Tongue (tissue), 2 donors: ENCODE measurements around the genes ZNF860 and CMTM8.

DNA sequence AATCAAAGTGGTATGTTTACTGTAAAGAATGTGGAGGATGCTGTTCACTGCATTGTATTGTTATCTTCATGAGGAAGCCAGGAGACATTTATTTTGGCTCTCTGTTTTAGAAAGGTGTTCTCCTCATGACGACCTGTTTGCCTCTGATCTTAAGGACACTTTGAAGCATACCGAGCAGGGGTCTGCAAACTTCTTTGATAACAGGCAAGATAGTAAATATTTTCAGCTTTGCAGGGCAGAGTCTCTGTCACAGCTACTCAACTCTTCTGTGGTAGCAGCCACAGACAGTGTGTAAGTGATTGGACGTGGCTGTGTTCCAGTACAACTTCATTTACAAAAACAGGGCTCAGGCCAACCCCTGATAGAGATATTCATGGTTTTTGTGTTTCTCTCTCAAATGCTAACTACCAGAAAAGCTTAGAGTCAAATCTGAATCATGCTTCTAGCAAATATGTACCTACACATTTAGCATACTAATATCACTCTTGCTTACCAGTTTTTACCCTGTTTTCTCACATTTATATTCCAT is 51.5 kb downstream of the TGFBR2 start:
- RAMPAGE, long total RNA: no peak

- RAMPAGE, long total RNA: no peak
Measured at GRCh38 chr3:30668023-30668801, 61.8 kb downstream of the TGFBR2 start.

- RAMPAGE, long total RNA: no peak
Measured at GRCh38 chr3:30668802-30669857, 62.7 kb downstream of the TGFBR2 start.

GRCh38 chr3:31232328-31233222 is 300.1 kb upstream of the STT3B start:
- RAMPAGE, long total RNA: no peak

- RAMPAGE, long total RNA: no peak
Measured at GRCh38 chr3:31917429-31917856, 63.6 kb downstream of the OSBPL10 start.

DNA sequence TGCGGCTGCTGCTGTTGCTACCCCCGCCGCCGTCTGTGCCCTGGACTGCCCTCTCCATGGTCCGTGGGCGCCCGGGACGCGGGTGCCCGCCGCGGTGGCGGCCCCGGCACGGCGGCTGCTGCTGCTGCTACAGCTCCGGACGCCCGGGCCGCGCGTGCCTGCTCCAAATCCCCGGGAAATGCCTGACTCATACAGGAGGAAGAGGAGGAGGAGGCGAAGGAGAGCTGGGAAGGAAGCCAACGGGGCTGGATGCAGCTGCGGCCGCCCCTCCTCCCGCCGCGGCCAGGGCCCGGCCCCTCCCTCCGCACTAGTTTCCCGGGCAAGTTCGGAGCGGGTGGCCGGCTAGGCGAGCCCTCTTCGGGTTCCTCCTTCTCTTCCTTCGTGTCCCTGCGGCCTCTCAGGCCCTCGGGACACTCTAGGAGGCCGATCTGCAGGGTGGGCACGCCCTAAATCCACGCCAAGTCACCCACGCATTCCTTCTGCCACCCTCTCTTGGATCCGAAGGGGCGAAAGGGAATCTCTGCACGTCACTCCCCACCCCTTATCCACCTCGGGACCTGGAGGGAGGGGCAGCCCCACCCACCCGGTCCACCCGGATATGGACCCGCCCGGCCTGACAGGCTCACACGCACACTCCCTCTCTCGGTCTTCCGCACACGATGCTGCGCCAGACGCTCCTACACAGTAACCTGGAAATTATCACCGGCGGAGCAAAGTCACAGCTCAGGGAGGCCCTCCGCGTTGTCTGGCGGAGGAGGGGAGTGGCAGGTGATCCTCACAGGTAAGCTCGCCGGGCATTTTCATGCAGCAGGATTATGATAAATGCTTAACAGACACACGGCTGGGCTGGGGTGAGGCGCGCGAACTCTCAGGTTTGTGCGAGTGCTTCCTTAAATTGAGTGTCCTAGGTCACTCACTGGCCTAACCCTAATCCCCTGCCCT is at the start of gene ZNF860:
ZNF860 (plus strand) TSS at position 629 of the 942 bp plus-strand sequence.
- RAMPAGE, long total RNA: start-site peak on the plus strand centred at position 655 of the sequence, 30 bp wide, 12 and 7 reads in 2 replicates

GRCh38 chr3:32077059-32077915 is 29.1 kb upstream of the GPD1L start:
- RAMPAGE, long total RNA: no peak

- RAMPAGE, long total RNA: no peak
Measured at GRCh38 chr3:32120418-32120756, 14.0 kb downstream of the GPD1L start.

GRCh38 chr3:32126727-32127115 is 20.3 kb downstream of the GPD1L start:
- RAMPAGE, long total RNA: no peak

GRCh38 chr3:32185910-32186533 is 52.5 kb upstream of the CMTM8 start:
- RAMPAGE, long total RNA: no peak

- RAMPAGE, long total RNA: no peak
Measured at GRCh38 chr3:32238428-32239211, at the start of gene CMTM8. Gene CMTM8 (plus strand): TSS chr3:32238680.

GRCh38 chr3:32324321-32324812 is 67.3 kb upstream of the CMTM7 start:
- RAMPAGE, long total RNA: no peak

- RAMPAGE, long total RNA: no peak
Measured at GRCh38 chr3:32371251-32371976, 20.2 kb upstream of the CMTM7 start.

DNA sequence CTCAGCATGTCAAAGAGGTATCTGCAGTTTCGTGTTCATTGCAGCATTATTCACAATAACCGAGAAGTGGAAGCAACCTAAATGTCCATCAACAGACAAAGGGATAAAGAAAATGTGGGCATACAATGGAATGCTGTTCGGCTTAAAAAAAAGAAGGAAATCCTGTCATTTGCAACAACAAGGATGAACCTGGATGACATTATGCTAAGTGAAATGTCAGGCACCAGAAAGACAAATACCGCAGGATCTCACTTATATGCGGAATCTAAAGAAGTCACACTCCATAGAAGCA is 11.6 kb upstream of the CMTM7 start:
- RAMPAGE, long total RNA: no peak

DNA sequence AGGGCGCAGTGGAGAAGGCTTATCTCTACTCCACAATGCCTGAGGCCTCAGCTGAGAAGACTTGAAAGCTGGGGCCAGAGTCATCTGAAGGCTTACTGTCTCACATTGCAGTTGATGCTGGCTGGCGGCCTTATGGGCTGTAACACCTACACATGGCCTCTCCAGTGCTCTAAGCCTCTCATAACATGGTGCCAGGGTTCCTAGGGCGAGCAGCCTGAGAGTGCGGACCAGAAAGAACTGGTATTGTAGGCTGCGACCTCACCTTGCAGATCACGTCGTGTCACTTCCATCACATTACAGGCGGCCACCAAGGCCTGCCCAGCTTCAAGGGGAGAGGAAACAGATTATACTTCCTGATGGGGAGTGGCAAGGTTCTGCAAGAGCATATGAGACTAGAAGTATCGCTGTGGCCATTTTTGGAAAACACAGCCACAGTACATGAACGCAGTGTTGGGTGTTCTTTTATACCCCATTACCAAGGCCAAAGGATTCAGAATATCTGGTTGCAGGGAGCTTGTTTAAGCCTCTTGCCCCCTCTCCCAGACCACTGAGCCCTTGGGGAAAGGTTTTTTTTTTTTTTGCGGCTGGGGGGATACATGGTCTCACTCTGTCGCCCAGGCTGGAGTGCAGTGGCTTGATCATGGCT is 32.5 kb downstream of the CMTM7 start:
- RAMPAGE, long total RNA: no peak

- RAMPAGE, long total RNA: no peak
Measured at GRCh38 chr3:32424782-32425237, 33.2 kb downstream of the CMTM7 start.

DNA sequence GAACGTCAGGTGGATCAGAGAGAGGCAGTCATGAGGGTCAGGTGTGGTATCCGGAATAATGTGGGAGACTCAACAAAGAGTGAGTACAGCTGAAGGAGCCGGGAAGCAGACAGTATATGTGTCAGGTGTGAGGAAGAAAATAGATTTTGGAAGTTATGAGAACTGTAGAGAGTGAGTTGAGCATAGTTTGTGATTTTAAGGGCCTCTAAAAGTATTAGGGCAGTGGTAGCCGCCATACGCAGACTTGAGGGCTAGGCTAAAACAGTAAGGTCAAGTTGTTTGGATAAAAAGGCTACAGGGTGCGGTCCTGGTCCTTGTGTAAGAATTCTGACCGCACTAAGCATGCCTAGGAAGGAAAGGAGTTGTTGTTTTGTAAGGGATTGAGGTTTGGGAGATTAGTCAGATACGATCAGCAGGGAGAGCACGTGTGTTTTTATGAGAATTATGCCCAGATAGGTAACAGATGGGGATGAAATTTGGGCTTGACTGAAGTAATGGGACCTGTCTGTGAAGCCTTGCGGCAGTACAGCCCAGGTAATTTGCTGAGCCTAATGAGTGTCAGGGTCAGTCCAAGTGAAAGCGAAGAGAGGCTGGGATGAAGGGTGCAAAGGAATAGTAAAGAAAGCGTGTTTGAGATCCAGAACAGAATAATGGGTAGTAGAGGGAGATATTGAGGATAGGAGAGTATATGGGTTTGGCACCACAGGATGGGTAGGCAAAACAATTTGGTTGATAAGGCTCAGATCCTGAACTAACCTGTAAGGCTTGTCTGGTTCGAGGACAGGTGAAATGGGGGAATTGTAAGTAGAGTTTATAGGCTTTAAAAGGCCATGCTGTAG is 39.2 kb downstream of the CMTM6 start:
- RAMPAGE, long total RNA: no peak

DNA sequence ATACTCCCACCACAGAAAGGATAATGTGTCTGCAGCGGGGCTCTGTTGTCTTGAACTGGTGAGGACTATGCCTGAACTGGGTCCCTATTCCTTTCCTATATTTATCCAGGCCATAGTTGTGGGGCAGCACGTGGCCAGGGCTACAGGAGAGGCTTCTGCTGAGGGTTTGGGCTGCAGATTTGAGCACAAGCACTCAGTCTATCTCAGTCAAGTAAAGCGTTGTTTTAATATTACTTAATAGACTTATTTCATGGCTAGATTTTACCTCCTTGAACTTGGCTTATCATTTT is 50.9 kb downstream of the TRIM71 start:
- RAMPAGE, long total RNA: no peak

- RAMPAGE, long total RNA: no peak
Measured at GRCh38 chr3:32870221-32870902, 52.6 kb downstream of the TRIM71 start.

DNA sequence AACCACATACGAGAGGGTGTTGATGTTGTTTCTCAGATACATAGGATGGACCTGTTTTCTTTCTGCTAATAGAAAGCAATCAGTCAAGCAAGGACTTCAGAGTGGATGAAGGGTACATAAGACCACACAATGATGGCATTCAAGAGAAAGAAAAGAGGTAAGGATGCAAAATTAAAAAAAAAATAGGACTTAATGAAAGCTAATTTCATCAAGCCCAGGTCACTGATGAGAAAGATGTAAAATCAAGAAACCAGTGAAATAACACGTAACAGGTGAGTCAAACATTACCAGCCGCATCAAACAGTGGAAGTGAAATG is 6.2 kb downstream of the GLB1 start:
- RAMPAGE, long total RNA: no peak